Vagina (tissue), 1 donor: ENCODE measurements around a stretch of chr22.

DNA sequence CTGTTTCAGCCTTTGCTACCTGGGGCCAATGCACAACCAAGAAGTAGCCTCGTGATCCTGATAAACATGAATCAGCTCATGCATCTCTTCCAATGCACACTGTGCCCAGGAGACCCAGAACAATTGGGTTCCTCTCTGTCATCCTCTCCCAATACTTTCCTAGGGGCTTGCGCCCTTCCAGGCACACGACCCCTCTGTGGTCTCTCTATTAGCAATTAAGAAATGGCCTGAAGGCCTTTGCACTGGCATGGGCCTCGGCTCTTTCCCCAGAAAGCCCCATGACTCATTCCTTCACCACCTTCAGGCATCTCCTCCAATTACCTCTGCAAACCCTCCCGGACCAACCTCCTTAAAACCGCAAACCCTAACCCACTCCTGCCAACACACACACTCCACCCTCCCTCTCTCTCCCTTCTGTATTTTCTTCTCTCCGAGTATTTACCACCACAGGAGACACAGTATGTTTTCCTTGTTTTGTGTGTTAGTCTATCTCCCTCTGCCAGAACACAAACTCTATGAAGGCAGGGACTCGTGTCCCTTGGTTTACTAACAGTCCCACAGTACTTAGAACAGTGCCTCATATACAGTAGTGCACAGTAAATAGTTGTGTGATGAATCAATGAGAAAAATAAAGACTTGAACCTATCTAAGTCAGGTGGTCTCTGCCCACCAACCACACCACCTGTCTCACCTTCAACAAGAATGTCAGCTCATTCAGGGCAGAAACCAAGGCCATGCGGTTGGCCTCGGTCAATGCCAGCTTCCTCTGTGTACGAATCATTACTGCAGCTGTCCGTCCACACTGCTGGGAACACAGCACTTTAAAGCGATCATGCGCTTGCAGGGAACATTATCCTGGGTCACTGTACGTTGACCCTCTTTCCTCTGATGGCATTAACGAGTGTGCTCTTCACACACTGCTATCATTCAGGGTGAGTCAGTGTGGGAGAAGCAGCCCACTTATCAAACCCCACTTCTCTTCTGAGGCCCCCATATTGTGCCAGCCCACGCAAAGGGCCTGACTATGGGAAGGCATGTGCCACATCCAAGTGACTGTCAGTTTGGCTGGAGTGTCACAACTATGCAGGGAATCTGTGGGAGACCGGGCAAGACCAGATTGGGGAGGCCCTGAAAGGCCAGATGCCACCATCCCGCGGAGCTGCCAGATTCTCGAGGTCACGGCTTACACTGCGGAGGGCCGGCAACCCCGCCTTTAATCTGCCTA is 36.4 kb downstream of the LARGE1 start:
- PRO-cap = no peak
- RAMPAGE, long total RNA = start-site peak on the minus strand centred at position 241 of the sequence, 56 bp wide, 5 reads

DNA sequence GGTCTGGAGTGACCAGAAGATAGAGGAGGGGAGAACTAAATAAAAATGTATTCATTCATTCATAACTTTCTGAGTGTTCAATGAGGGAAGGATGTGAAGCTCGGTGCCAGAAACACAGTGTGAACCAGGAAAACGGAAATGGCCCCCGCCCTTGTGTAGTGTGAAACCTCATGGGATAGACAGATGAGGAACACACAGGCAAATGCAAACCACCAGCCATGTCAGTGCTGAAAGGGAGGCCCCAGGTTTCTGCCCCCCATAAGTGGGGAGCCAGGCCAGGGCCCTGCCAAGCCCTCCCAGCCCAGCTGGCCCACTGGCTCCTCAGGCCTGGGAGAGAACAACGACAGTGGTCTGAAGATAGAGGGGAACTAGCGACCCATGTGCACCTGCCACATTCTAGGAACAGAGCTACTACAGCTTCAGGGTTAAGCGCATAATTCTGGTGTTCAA is 30.5 kb downstream of the LARGE1 start:
- PRO-cap = unidirectional peak, minus-strand start at position 327 of the sequence
- RAMPAGE, long total RNA = no peak

DNA sequence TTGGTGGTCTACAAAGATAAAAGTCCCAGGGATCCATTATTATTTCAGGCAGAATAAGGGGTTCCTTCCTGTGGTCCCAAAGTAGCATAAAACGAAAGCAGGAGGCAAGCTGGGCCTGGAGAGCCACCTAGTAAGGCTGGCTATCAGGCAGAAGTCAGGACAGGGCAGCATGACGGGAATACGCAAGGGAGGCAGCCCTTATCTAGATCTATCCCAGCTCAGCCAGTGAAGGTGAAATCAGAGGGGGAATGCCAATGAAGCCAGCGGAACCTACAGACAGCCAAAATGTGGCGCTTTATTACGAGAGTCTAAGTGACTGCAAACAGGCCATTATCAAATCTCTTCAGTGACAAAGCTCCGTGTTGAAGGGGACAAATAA is 22.9 kb downstream of the LARGE1 start:
- PRO-cap = no peak
- RAMPAGE, long total RNA = no peak

DNA sequence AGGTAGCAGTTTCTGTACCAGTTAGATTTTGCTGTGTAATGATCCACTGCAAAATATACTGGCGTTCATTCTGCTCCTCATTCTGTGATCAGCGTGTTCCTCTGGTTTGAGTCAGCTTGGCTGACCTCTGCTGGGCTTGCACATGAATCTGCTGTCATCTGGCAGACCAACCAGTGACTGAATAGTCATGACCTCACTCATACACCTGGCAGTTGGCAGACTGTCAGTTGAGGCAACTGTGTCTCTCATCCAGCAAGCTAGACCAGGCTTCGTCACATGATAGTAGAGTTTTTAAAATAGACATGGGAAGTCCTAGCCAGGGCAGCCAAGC is 316.2 kb upstream of the LARGE1 start:
- PRO-cap = no peak
- RAMPAGE, long total RNA = no peak

- PRO-cap = no peak
- RAMPAGE, long total RNA = no peak
Observed at GRCh38 chr22:34841094-34841955, 224.6 kb upstream of the ISX start.

- PRO-cap = no peak
- RAMPAGE, long total RNA = no peak
Observed at GRCh38 chr22:35111249-35111907, 45.4 kb downstream of the ISX start.

DNA sequence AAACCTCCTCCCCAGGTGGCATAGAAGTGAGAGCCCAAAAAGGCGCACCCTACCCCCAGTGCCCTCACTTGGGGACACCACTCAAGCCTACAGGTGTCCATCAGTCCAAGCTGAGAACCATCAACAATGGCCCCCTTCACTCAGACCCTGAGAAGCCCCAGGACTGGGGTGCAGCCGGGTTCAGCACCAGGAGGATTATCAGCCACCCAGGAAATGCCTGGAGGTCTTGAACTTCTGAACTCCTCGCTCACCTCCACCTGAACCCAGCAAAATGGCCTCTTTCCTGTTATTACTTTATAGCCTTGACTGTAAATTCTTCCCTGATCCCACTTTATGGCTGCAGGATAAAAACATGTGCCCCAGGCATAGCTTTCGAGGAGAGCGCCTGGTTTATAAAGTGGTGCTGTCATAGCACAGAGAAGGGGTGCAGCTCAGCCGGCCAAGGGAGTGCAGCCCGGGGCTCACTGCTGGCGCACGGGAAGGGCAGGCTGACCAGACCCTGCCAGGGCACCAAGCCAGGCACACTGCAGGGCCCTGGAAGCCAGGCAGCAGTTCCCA is 50.7 kb downstream of the ISX start:
- PRO-cap = no peak
- RAMPAGE, long total RNA = no peak

DNA sequence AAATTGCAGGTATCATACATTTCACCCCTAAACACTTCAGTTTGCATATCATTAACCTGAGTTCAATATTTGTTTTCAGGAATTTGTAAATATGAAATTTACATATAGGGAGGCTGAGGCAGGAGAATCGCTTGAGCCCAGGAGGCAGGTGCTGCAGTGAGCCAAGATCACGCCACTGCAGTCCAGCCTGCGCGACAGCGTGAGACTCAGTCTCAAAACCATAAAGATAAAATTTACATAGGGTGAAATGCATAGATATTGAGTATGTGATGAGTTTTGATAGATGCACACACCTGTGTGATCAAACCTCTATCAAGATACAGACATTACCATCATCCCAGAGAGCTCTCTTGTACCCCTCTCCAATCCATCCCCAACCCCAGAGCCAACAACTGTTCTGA is 10.6 kb downstream of the HMGXB4 start:
- PRO-cap = no peak
- RAMPAGE, long total RNA = no peak

DNA sequence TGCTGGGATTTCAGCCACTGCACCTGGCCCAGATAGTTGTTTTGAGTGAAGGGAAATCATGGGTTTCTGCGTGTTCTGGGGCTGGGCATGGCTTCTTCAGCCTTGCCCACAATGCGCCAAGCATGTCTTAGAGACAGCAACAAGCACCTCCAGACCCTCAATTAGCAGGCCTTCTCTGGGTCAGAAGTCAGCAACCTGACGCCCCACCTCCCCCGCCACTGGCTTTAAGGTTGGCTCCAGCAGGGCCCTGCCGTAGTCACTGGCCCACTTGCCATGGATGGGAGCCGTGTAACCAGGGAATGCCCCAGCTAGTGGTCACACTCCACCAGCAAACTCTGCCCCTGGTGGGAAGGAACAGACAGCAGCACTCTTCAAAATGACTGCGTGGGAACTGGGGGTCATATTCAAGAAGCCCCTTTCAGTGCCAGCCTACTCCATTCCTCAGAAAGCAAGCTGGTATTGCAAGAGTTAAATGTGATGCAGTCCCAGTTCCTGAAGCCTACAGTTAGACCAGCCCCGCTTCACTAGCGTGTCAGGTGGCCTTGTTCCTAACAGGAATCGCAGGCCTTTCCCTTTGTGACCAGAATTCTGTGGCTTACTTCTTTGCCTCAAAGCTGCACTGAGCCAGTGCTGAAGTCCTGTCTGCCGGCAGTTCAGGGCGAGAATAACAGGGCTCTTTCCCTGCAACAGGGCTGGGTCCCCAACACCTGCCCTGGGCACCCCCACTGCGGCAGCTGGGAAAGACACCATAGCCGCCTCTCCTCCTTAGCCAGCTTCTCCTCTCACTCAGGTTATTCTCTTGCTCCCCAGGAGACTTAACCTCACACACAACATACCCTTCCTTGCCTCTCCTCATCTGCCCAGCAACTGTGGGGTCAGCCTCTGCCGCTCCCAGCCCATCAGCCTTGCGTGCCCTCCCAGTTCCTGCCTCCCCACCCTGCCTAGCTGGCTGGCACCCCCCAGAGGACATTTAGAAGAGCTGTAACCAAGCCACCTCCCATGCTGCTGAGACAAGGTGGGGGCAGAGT is 37.8 kb downstream of the TOM1 start:
- PRO-cap = no peak
- RAMPAGE, long total RNA = no peak

DNA sequence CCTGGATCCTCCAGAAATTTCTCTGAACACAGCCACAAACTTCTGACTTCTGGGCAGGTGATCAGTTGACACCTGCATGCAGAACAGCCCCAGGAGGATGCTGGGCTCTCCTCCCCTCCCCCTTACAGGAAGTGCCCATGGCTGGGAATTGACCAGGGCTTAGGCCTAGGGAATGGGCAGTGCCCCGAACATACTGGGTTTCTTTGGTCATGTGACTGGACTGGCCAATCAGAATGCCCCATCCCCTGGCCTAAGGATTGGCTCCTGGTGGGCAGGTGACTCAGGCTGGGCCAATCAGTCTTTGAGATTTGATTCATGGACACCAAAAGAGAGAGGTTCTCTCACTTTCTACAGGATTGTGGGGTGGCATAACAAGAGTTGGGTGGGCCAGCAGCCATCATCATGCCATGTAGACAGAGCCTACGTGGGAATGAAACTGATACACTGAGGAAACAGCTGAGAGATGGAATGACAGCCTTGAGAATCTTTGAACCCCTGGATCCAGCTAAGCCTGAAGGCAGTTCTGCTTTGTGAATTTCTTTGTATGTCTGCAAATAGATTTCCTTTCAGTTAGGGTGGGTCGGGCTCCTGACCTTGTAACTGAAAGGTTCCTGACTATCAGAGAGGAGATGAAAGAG is 37.2 kb downstream of the MCM5 start:
- PRO-cap = no peak
- RAMPAGE, long total RNA = no peak

DNA sequence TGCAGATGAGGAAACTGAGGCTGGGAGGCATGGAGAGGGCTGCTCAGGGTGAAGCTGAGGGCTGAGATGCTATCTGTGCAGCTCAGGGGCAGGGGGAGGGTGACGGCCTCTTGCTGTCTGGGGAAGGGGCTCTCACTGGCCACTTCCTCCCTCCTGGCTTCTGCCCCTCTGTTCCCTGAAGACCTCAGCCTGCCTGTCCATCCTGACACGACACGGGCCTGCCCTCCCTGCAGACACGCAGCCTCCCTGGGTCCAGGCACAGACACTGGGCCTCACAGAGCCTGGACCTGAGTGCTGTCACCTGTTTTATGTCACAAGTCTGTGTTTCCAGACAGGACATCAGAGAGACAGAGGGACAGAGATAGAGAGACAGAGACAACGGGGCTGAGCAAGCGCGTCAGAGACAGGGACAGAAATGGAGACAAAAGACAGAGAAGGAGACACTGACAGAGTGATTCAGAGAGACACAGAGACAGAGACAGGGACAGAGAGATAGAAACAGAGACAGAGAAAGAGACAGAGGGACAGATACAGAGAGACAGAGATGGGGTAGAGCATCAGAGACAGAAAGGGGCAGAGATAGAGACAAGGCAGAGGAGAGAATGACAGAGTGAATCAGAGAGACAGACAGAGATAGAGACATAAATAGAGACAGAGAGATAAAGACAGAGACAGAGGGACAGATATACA is 53.2 kb downstream of the MCM5 start:
- PRO-cap = no peak
- RAMPAGE, long total RNA = start-site peak on the plus strand centred at position 292 of the sequence, 309 bp wide, 6 reads

DNA sequence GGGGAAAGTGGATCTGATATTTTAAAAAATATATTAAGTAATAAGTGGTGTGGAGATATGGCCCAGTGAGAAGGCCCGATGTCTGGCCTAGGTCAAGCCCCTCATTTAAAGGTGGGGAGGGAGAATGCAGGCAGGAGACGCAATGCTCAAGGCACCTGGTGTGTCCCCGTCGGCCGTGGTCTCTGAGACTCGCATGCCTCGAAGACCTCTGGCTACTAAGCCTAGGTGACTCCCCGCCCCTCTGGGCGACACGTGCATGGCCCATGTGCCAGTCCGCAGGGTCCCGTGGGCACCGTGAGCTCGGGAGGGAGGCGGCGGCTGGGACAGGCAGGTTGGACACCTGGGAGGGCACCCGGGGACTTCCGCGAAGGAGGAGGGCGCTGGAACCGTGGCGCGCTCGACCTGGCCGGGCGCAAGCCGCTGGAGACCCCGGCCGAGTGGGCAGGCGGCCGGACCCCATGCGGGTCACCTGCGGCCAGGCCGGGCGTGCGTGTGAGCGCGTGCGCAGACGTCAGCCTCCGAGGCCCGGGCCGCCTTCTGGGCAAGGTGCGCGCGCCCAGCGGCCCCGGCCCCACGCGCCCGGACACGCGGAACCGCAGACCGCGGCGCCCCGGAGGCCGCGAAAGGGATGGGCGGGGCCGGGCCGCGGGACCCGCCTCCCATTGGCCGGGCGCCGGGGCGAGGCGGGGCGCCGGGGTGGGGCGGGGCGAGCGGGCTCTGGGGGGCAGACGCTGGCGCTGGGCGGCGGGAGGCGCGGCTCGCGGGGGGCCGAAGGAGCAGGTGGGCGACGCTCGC is 666 bp upstream of the RASD2 start:
- PRO-cap = bidirectional peak, plus-strand start at position 754 of the sequence, minus-strand start at position 625 of the sequence
- RAMPAGE, long total RNA = no peak

DNA sequence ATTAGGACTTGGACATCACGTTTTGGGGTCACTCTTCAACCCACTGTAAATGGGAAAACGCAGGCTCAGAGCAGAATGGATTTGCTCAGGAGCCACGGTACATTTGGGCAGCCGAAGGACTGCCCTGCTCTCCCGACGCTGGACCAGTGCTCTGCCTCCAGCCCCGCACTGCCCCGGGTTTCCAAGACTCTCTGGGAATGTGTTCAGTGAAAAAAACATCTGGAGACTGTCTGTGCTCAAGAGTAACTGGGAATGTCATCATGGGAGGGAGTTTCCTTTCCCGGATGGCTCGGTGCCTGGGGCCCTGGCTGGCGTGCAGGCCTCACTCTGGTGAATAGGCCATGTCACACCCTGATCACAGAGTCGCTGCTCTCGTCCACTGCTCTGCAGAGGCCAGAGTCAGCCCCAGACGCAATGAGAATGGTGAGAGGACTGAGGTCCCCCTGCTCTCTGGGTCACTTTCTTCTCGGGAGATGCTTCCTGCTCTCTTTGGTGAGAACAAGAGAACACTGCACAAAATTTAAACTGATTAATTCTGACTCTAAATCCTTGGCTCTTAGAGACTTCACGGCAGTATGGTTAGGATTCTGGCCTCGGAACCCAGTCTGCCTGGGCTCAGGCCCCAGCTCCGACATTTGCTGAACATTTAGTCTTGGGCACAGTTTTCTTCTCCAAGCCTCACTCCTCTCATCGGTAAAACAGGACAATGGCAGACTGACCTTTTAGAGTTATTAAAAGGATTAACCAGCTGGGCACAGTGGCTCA is 9.7 kb upstream of the APOL6 start:
- PRO-cap = bidirectional peak, plus-strand start at position 333 of the sequence, minus-strand start at position 170 of the sequence
- RAMPAGE, long total RNA = no peak

DNA sequence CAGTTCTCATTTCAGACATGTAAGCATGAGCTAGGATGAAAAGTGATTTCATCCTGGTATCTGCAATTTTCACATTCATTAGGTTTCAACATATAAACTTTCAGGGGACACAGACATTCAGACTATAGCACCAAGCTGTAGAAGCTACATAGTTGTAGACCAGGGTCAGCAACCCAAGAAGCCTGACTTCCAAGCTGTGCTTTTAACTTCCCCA is 19.2 kb downstream of the APOL6 start:
- PRO-cap = no peak
- RAMPAGE, long total RNA = no peak

GRCh38 chr22:35914457-35914866 is 114.2 kb downstream of the RBFOX2 start:
- PRO-cap = bidirectional peak, plus-strand start at chr22:35914728, minus-strand start at chr22:35914627
- RAMPAGE, long total RNA = no peak

- PRO-cap = no peak
- RAMPAGE, long total RNA = no peak
Observed at GRCh38 chr22:36145386-36146390, 14.9 kb downstream of the APOL3 start.

- PRO-cap = no peak
- RAMPAGE, long total RNA = no peak
Observed at GRCh38 chr22:36165416-36165678, 4.8 kb upstream of the APOL3 start.

DNA sequence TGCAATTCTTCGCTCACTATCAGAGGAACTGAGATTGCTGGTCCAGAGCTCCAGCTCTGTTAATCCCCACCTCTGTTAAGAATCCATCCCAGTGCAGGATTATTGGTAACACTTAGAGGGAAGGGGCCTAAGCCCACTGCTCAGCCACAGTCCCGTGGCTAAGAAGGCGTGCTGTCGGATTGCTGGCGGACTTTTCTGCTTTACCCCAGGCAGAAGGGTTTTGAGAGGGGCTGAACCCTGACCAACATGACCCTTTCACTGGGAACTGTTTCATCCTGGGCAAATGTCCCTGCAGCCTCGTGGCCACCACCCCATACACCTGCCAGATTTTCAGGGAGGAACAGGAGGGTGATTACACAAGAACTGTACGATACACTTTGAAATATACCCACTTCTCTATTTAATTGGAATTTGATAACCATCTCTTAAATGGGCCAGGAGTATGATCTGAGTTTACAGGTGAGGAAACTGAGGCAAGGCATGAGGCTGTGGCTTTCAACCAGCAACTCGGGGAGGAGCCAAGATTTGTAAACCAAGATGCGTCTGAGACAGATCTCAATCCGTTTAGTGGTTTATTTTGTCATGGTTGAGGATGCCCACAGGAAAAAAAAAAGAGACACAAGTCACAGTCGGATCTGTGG is 6.0 kb upstream of the APOL3 start:
- PRO-cap = no peak
- RAMPAGE, long total RNA = no peak

GRCh38 chr22:36302429-36302980 is 49.6 kb downstream of the APOL1 start:
- PRO-cap = no peak
- RAMPAGE, long total RNA = start-site peak on the minus strand at chr22:36302570-36302671, 251 reads

GRCh38 chr22:36309200-36309667 is 56.3 kb downstream of the APOL1 start:
- PRO-cap = no peak
- RAMPAGE, long total RNA = no peak